Skeletal muscle tissue (tissue), 7 donors: ENCODE data around the genes TINAGL1, HDAC1 and ZBTB8B.

DNA sequence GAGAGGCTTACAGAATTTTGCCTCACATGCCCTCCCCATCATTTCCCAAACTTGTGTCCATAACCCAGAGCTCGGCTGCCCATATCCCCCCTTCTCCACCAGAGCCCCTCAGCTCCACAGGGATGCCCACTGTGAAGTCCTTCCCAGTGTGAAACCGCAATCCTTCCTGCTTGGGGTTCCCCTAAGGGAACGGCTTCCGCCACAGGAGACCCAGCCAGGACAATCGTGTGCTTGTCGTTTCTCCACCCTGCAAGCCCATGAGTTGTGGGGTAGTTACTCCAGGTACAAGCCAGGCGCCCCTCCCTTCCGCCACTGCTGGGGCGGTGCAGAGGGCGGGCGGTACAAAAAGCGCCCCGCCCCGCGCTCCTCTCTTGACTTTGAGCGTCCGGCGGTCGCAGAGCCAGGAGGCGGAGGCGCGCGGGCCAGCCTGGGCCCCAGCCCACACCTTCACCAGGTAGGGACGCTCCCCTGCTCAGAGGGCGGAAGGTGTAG, at the start of gene TINAGL1:
Gene TINAGL1, plus strand, starts transcription at position 374 of the 492 bp plus-strand sequence.
- PRO-cap, 3 experiments = peak in 3 of 3 experiments; most common plus-strand start position 374 of the sequence (in 2); most common minus-strand start position 259 of the sequence (in 2)
- RAMPAGE, long total RNA = start-site peak on the plus strand centred at position 401 of the sequence, 20 bp wide, 60 and 91 reads in 2 replicates
- RRBS, 2 experiments = no CpG with 5 or more reads among the region's 25 CpGs

GRCh38 chr1:31580209-31581442, 4.3 kb downstream of the TINAGL1 start:
- PRO-cap, 3 experiments = no peak in any of the 3 experiments
- RAMPAGE, long total RNA = no peak
- RRBS, 2 experiments = no CpG with 5 or more reads among the region's 21 CpGs

GRCh38 chr1:31582173-31583020, 6.1 kb downstream of the TINAGL1 start:
- PRO-cap, 3 experiments = no peak in any of the 3 experiments
- RAMPAGE, long total RNA = no peak
- RRBS, 2 experiments = no CpG with 5 or more reads among the region's 13 CpGs

- PRO-cap, 3 experiments = no peak in any of the 3 experiments
- RAMPAGE, long total RNA = no peak
- RRBS, 2 experiments = no CpG with 5 or more reads among the region's 4 CpGs
These were observed 15.4 kb downstream of the TINAGL1 start for GRCh38 chr1:31591840-31592047.

DNA sequence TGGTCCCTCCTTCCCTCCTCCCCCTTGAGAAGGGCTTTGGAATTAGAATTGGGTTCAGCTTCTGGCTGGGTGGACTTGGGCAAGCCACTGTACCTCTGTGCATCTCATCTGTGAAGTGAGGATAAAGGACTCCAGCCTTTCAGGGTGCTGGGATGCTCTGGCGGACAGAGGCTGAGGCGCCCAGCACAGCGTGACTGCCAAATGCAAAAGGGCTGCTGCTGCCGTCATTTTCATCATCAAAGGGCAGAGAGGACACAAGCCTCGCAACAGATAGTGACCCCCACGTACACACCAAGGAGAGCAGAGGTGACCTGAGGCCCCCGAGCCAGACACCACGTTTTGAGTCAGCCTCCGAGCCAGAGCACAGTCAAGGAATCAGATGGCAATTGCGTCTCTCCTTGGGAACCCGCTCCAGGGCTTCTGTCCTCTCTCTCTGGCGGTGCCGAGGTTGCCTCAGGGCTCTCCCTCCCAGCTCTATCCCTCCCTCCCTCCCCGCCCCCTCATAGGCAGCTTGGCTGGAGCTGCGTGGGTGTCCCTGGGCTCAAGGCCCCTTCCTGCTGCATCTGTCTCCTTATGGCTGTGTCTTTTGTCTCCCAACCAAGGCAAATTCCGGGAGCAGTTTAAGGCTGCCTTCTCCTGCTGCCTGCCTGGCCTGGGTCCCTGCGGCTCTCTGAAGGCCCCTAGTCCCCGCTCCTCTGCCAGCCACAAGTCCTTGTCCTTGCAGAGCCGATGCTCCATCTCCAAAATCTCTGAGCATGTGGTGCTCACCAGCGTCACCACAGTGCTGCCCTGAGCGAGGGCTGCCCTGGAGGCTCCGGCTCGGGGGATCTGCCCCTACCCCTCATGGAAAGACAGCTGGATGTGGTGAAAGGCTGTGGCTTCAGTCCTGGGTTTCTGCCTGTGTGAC, 9.0 kb downstream of the HCRTR1 start:
- PRO-cap, 3 experiments = no peak in any of the 3 experiments
- RAMPAGE, long total RNA = no peak
- RRBS, 2 experiments = no CpG with 5 or more reads among the region's 23 CpGs

- PRO-cap, 3 experiments = peak in 1 of 3 experiments; most common plus-strand start chr1:31641116 (in 1); most common minus-strand start chr1:31641409 (in 1)
- RAMPAGE, long total RNA = no peak
- RRBS, 2 experiments = no CpG with 5 or more reads among the region's 9 CpGs
These were observed 3.8 kb downstream of the PEF1 start for GRCh38 chr1:31640556-31641621.

GRCh38 chr1:31683118-31683622, 20.6 kb downstream of the COL16A1 start:
- PRO-cap, 3 experiments = no peak in any of the 3 experiments
- RAMPAGE, long total RNA = no peak
- RRBS, 2 experiments = 91 to 96% methylated on average over 5 of the region's 7 CpGs

DNA sequence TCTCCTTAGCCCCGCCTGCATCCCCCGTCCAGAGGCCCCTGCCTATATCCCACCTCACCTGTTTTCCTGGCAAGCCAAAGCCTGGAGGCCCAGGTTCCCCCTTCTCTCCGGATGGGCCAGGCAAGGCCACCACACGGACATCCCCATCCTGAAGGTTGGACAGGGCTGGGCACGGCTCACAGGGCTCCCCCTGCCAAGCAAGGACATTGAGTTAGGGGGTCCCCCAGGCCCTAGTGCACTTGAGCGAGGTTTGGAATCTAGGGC, 18.3 kb downstream of the COL16A1 start:
- PRO-cap, 3 experiments = no peak in any of the 3 experiments
- RAMPAGE, long total RNA = no peak
- RRBS, 2 experiments = no CpG with 5 or more reads among the region's 6 CpGs

DNA sequence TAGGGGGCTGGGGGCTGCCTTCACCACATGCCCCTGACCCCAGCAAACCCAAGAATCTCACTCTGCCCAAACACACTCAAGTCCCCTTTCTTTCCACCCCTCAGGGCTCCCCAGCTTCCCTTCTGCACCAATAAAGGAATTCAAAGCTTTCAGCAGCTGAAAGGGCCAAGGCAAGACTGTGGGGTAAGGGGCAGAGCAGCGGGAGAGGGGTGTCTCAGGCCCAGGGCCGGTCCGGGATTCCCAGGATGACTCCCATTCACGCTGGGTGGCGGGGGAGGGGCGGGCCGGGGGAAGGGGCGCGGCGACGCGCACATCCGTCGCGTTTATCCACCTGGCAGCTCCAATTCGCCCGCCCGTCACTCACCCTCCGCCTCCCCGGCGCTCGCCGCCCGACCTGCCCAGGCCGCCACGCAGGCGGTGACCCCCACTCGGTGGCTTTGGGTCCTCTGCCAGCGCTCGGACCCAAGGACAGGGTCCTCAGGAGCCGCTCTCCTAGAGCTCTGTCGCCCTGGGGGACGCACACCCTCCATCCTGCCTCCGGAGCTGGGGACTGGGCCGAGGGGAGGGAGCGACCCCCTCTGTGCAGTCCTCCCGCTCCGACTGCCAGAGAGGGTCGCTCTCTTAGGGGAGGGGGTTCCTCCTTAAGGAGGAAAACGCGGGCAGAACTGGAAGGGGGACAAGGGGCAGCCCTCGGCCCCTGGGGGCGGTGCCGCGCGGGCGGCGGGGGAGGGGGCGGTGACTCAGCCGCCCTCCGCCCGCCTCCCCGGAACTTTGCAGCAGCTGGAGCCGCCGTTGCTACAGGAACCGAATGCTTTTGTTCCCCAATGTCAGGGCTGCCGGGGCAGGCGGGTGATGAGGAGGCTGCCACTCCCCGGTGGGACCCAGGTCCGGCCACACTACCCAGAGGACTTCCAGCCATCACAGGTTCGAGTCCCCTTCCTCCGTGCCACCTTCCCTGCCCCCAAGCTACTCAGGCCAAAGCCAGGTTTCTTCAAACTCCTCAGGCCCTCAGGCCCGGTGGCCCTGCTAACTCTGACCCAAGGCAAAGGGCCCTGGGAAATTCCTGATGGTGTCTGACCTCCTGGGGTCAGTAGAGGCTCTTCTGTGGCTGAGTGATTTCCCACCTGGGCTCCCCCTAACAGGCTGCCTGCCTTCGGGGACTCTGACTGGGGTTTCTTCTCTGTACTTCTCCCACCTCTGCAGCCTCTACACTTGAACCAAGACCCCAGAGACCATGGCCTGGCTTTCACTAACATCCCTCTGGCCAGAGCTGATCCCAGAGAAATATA, 3.4 kb downstream of the ADGRB2 start:
- PRO-cap, 3 experiments = no peak in any of the 3 experiments
- RAMPAGE, long total RNA = no peak
- RRBS, 2 experiments = 9 to 15% methylated on average over 24 to 25 of the region's 64 CpGs

DNA sequence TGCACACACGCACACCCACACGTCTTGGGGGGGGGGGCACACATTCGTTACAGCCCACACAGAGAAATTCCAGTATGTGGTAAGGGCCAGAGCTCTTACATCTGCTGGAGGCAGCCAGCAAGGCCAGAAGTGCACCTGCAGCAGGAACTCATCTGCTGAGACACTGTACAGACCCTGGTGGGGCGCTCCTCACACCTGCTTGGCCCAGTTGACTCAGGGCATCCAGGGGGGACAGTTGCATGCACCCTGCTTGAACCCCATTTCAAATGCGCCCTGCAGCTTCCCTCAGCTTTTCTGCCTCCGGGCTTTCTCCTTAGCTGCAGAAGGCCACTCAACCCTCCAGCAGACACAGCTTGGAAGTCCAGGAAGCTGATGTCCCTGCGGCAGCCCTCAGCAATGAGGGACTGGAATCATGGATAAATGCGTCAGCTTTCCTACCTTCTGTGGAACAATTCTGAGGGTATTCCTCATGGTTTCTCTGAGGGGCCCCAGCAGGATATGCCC, 32.9 kb upstream of the SPOCD1 start:
- PRO-cap, 3 experiments = no peak in any of the 3 experiments
- RAMPAGE, long total RNA = no peak
- RRBS, 2 experiments = no CpG with 5 or more reads among the region's 8 CpGs

GRCh38 chr1:31926761-31927664, 11.2 kb downstream of the PTP4A2 start:
- PRO-cap, 3 experiments = no peak in any of the 3 experiments
- RAMPAGE, long total RNA = no peak
- RRBS, 2 experiments = no CpG with 5 or more reads among the region's 8 CpGs

DNA sequence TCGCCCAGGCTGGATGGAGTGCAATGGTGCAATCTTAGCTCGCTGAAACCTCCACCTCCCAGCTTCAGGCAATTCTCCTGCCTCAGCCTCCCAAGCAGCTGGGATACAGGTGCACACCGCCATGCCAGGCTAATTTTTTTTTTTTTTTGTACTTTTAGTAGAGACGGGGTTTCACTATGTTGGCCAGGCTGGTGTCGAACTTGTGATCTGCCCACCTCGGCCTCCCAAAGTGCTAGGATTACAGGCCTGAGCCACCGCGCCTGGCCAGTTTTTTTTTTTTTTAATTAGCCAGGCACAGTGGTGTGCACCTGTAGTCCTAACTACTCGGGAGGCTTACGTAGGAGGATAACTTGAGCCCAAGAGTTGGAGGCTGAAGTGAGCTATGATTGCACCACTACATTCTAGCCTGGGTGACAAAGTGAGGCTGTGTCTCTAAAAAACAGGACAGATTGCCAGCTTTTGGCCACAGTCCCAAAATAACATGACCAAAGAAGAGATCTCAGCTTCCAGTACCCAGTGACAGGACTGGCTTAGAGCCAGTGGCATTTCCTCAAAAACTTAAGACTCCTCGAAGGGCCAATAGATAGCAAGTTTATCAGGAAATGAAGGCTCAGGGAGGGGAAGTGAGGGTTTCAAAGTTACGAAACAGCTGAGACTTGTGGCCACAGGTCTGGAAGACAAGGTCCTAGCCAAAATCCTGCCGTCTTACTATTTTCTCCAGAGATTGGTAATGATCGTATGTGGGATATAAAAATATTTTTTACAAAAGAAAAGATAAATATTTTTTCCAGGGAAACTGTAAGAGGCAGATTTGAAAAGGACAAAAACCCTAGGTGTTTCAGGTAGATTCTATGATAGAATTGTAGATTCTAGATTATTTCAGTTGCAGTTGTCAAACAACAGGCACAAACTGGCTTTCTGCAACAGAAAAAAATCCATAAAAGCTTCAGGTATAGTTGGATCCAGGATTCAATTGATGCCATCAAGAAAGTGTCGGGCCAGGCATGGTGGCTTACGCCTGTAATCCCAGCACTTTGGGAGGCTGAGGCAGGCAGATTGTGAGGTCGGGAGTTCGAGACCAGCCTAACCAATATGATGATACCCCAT, 6.3 kb upstream of the TMEM39B start:
- PRO-cap, 3 experiments = no peak in any of the 3 experiments
- RAMPAGE, long total RNA = no peak
- RRBS, 2 experiments = no CpG with 5 or more reads among the region's 18 CpGs

GRCh38 chr1:32094696-32095179, 13.1 kb upstream of the KPNA6 start:
- PRO-cap, 3 experiments = no peak in any of the 3 experiments
- RAMPAGE, long total RNA = no peak
- RRBS, 2 experiments = no CpG with 5 or more reads among the region's 9 CpGs

DNA sequence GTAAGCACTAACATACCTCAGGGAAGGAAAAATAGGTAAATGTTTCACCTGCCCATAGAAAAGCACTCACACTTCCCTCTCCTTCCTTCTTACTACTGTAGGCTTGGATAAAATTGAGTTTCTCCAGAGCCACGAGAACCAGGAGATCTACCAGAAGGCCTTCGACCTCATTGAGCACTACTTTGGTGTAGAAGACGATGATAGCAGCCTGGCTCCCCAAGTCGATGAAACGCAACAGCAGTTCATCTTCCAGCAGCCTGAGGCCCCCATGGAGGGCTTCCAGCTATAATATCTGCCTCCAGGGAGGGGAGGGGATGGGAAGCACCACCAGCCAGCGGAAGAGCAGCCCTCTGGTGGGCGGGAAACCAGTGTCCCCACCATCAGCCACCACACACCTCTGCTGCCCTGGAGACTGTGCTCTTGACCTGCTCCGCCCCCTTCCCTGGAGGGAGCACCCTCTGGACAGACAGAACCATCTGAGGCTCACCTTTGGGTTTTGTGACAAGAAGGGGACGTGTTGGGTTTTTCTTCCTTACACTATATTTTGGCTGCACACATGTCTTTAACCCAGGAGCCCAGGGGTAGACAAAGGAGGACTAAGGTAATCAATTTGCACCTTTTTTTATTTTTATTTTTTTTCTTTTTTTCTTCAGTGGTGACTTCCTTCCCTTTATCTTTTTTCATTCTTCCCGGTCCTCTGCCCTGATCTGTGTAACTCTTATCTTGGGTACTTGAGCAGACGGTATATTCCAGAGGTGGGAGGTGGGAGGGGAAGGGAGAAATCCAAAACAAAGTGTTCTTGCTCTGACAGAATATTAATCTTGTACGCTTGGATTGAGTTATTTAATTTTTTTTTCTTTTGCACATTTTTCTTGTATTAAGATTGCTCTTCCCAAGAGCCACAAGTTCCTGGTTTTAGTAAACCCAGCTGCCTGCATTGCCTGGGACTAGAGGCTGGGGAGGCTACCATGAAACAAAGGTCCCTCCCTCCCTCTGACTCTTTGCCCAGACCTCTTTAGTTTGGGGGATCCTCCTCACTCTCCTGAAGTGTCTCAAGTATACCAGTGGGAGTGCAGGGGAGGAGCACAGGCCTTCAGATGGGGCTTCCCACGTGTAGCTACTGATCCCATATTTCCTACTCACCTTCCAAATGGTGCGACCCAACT, 8.5 kb upstream of the TXLNA start:
- PRO-cap, 3 experiments = no peak in any of the 3 experiments
- RAMPAGE, long total RNA = no peak
- RRBS, 2 experiments = no CpG with 5 or more reads among the region's 14 CpGs

DNA sequence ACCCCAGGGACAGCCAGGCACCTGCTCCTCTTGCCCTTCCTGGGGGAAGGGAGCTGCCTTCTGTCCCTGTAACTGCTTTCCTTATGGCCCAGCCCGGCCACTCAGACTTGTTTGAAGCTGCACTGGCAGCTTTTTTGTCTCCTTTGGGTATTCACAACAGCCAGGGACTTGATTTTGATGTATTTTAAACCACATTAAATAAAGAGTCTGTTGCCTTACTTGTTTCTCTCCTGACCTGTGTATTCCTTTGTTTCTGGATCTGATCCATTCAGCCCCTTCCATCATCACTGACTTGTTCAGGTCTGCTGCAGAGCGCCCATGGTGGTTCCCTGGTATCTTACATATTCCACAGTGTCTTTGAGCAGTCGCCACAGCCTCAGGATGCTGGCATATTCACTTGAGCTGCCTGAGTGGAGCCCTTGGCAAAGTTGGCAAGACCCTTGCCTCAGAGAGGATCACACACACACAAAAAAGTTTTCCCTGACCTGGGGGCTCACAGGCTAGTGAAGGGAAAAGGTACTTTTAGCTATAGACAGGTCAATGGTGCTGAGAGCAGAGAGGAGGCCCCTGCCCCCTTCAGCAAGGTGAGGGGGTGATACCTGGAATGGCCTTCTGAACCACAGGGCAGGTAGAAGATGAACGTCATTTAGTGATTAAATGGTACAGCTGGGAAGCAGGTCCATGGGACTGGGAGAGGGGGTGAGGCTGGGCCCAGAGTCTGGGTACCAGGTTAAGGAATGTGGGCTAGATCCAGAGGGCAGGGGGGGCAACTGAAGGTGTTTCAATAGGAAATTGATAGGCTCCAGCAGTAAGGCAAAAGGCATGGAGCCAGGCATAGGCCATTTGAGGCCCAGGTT, 2.1 kb upstream of the CCDC28B start:
- PRO-cap, 3 experiments = no peak in any of the 3 experiments
- RAMPAGE, long total RNA = no peak
- RRBS, 2 experiments = no CpG with 5 or more reads among the region's 4 CpGs

- PRO-cap, 3 experiments = no peak in any of the 3 experiments
- RAMPAGE, long total RNA = no peak
- RRBS, 2 experiments = no CpG with 5 or more reads among the region's 13 CpGs
These were observed 10.0 kb downstream of the EIF3I start for GRCh38 chr1:32231758-32233152.

GRCh38 chr1:32248012-32249031, 1.3 kb downstream of the FAM167B start:
- PRO-cap, 3 experiments = no peak in any of the 3 experiments
- RAMPAGE, long total RNA = no peak
- RRBS, 2 experiments = 12 to 17% methylated on average over 4 of the region's 34 CpGs

DNA sequence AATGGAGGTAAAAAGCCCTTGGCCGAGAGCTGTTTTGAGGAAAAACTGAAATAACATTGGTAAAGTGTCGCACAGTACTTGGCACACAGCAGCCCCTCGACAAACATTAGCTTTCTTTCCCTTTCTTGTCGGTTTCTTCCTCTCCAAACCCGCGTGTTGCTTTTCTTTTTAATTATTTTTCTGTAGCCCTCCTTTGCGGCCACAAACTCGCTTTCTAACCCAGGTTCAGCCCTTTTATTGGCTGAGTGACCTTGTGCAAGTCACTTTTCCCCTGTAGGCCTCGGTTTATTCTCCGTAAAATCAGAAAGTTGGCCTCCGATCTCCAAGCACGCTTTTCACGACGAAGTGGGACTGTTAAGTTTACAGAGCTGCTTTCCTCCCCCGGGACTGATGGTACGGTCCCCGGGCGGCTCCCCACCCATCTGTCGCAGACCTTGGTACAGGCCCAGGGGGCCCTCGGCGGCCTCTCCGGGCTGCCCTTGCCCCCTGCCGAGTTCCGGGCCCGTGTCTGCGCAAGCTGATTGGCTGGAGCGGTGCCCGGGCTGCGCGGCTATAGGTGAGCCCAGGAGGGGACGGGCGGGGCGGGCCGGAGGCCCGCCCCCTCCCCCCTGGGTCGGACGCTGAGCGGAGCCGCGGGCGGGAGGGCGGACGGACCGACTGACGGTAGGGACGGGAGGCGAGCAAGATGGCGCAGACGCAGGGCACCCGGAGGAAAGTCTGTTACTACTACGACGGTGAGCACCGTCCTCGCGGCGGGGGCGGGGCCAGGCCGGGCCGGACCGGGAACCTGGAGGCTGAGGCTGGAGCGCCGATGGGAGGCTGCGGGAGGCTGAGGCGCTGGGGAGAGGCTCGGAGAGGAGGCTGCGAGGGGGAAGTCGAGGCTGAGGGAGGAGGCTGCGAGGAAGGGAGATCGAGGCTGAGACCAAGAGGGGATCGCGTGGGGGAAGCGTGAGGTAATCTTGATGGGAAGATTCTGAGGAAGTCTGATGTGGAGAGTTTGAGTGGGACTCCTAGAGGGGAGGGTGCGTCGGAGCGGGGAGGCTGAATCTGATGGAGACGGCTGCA, at the start of gene HDAC1:
Gene HDAC1, plus strand, starts transcription at position 599 of the 1,065 bp plus-strand sequence.
- PRO-cap, 3 experiments = peak in 3 of 3 experiments; most common plus-strand start position 656 of the sequence (in 3); most common minus-strand start position 719 of the sequence (in 2)
- RAMPAGE, long total RNA = start-site peak on the plus strand centred at position 630 of the sequence, 67 bp wide, 23 and 49 reads in 2 replicates
- RRBS, 2 experiments = 2 to 3% methylated on average over 32 of the region's 76 CpGs

- PRO-cap, 3 experiments = no peak in any of the 3 experiments
- RAMPAGE, long total RNA = no peak
- RRBS, 2 experiments = 2 to 8% methylated on average over 11 of the region's 18 CpGs
These were observed 512 bp downstream of the MARCKSL1 start for GRCh38 chr1:32335660-32335781.

GRCh38 chr1:32464576-32465374, at the start of gene ZBTB8B:
Gene ZBTB8B, plus strand, starts transcription at chr1:32465072.
- PRO-cap, 3 experiments = no peak in any of the 3 experiments
- RAMPAGE, long total RNA = no peak
- RRBS, 2 experiments = no CpG with 5 or more reads among the region's 61 CpGs